ENCODE data around the genes ART3 and CCDC158.

DNA sequence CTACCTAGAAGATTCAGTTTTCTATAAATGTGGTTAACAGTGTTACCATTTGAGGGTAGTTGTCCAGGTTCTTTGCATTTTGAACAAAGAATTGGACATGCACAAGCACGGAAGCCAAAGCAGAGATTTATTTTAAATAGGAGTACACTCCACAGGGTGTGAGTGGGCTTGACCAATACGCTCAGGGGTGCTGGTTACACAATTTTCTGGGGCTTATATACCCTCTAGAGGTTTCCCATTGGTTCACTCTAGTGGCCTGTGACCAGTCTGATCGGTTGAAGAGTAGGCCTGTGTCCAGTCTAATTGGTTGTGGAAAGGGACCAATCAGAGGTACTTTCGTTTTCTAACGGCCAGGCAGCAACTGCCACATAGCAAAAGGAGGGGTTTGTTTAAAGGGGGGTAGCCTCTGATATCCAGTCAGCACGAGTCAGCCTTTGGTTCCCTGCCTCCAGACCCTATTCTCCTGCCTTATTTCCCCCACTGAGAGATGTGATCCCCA is 11.4 kb upstream of the AREG start:
- RRBS, result no CpG with 5 or more reads among the region's 6 CpGs

- RRBS, result no CpG with 5 or more reads among the region's 7 CpGs
These were observed 1.5 kb downstream of the AREG start for GRCh38 chr4:74446361-74446848.

DNA sequence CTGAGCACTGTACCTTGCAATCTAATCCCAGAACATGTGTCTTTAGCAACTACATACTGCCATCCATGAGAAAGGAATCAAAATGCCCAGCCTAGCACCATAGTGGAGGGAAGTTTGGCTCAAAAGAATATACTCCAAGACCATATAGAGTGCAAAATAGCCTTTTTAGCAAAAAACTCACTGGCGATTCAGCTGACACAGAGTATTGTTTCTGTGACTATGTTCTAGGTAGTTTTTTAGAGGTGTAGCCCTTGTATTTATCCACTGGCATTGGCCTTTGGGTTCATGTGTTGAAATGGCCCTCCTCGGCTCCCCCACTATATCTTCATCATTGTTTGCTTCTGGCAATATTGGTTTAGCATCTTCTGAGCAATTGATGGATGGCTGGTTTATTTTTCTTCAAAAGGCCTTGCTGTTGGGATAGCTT is 27.6 kb downstream of the AREG start:
- RRBS, result no CpG with 5 or more reads among the region's 2 CpGs

GRCh38 chr4:74531640-74532252 is 86.8 kb downstream of the AREG start:
- RRBS, result no CpG with 5 or more reads among the region's 6 CpGs

- RRBS, result 4% methylated on average over 6 of the region's 12 CpGs
These were observed 2.1 kb downstream of the PARM1 start for GRCh38 chr4:74935017-74935418.

DNA sequence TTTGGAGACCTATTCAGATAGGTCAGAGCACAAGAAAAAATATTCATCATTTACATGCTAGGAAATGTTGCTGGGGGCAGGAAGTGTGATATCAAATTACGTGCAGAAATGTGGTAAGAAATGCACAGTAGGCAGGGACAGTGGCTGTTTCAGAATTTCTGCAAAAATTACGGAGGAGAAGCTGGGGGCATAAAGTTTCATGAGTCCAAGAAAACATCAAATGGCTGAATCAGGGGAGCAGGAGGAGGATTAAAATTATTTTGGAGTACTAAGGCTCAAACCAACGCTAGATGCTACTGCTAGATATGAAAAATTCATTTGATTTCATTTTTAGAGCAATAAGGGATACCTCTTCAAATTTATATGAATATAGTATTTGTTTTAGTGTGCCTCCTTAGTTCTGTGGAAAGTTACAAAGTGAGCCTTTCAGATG is 8.3 kb downstream of the PARM1 start:
- RRBS, result no CpG with 5 or more reads among the region's 3 CpGs

DNA sequence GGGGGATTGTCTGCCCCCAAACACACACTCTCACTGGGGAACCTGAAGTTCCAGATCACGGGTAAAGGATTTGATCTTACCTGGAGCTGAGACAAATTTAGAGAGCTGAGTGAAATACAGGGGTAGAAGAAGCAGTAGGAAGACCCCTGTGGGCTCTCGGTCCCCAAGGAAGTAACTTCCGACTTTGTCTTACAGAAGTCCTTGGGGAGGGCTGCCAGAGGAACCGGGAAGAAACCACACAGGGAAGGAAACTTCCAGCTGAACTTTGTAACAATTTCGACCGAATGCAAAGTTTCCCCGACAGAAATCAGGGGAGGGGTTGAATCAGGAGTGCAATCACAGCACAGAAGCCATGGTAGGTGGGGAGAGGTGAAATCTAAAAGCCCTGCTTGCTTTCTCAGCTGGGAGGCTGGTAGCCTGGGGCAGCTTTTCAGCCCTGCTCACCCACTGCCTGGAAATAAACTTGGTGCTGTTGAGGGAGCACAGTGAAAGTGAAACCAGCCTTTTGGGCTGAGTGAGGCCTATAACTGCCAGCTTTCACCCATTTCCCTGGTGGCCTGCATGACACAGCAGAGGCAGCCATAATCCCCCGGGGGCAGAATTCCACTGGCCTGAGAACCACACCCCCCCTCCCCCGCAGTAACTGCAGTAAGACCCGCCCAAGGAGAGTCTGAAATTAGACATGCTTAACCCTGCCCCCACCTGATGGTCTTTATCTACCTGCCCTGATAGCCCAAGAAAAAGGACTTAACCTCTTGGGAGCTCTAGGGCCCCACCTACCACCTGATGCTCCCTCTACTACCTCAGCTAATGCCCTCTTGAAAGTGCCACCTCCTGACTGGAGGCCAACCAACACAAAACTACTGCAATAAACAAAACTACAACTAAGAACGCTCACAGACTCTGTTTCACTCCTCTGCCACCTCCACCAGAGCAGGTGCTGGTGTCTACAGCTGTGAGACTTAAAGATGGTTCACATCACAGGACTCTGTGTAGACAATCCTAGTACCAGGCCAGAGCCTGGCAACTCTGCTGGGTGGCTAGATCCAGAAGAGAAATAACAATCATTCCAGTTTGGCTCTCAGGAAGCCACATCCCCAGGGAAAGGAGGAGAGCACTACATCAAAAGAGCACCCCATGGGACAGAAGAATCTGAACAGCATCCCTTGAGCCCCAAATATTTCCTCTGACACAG is 248.2 kb downstream of the PARM1 start:
- RRBS, result no CpG with 5 or more reads among the region's 11 CpGs

- RRBS, result no CpG with 5 or more reads among the region's 8 CpGs
These were observed 19.7 kb upstream of the CDKL2 start for GRCh38 chr4:75650008-75650451.

- RRBS, result no CpG with 5 or more reads among the region's 6 CpGs
These were observed at the start of gene ART3 for GRCh38 chr4:76074094-76075020. TSS of gene ART3 (plus strand) at chr4:76074709.

GRCh38 chr4:76160672-76161320 is 12.6 kb upstream of the NUP54 start:
- RRBS, result no CpG with 5 or more reads among the region's 6 CpGs

GRCh38 chr4:76206488-76207034 is 7.1 kb downstream of the SCARB2 start:
- RRBS, result no CpG with 5 or more reads among the region's 4 CpGs

- RRBS, result no CpG with 5 or more reads among the region's 1 CpG
These were observed 15.7 kb upstream of the FAM47E start for GRCh38 chr4:76235930-76236098.

DNA sequence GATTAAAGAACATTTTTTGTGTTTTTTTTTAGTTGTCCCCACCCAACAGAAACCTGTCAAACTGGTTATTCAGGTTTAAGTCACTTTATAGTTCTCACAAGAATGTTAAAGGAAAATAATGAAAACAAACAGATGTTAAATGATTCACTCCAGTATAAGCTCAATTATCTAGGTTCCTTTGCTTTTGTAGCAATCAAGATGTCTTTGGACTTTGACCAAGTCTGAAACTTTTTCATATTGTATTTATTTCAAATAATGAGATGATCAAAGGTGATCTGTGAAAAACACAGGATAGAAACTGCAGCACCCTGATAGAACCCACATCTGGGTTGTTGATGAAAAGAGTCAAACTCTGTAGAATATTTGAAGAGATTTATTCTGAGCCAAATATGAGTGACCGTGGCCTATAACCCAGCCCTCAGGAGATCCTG is 15.4 kb upstream of the FAM47E start:
- RRBS, result no CpG with 5 or more reads among the region's 1 CpG

DNA sequence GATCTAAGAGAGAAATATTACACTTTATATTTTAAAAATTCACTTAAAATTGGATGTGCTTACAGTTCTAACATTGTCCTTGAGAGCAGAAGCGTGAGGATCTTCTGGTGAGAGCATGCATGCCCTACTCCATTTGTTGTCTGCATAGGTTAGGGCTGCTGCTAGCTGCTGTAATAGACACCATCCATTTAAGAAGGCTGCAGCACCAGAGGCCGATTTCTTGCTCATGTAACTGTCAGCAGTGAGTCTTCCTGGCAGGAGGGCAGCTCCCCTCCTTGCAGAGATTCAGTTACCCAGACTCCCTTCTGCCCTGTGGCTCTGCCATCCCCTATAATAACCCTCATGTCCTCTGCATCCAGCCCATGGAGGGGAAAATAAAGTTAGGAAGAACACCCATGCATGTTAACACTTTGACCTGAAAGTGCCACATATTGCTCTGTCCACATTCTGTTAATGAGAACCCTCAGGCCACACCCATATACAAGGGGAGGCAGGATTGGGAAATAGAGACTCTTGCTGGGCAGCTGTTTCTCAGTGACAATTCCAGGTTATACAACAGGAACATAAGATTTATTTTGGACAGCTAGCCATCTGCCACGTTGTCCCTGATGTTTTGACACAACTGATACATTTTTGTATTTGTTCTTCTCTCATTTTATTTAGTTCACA is 5.4 kb downstream of the STBD1 start:
- RRBS, result no CpG with 5 or more reads among the region's 3 CpGs

- RRBS, result 91% methylated on average over 27 of the region's 88 CpGs
These were observed at the start of gene CCDC158 for GRCh38 chr4:76420854-76422026. TSS of gene CCDC158 (minus strand) at chr4:76421141.

DNA sequence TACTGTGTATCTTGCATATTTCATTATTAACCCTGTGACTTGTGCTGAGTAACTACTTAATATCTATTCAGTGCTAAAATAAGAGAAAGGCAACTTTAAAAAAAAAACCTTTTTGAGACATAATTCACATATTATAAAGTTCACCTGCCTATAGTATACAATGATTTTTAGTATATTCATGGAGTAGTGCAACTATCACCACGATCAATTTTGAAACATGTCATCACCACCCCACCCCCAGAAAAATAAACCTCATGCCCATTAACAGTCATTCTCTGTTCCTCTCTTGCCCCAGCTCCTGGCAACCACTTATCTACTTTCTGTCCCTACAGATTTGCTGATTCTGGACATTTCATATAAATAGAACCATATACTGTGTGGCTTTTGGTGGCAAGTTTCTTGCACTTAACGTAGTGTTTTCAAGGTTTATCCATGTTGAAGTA is 51.8 kb downstream of the SHROOM3 start:
- RRBS, result no CpG with 5 or more reads among the region's 2 CpGs

DNA sequence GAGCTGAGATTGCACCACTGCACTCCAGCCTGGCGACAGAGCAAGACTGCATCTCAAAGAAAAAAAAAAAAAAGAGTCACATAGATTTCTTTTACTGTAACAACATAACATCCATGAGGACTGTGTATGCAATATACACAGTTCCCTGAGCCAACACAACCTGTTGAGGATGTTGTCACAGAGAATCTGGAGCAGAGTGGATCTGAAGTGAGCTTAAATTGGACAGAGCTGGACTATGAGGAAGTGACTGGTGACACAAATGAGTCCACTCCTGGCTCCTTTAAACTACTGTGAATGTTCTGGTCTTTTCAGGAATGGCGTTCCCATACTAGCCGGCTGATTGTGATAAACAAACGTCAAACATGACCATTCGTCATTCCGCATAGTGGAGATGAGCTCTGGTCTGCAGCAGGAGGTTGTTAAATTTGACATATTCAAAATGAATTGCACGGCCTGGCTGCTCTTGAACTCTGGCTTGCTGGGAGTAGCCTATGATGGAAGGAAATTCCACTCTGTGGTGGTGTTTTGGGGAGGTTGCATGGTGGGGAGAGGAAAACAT is 149.3 kb downstream of the SHROOM3 start:
- RRBS, result no CpG with 5 or more reads among the region's 7 CpGs

GRCh38 chr4:76585862-76586658 is 151.0 kb downstream of the SHROOM3 start:
- RRBS, result 2% methylated on average over 5 of the region's 37 CpGs

GRCh38 chr4:76631532-76632166 is 196.6 kb downstream of the SHROOM3 start:
- RRBS, result no CpG with 5 or more reads among the region's 5 CpGs

DNA sequence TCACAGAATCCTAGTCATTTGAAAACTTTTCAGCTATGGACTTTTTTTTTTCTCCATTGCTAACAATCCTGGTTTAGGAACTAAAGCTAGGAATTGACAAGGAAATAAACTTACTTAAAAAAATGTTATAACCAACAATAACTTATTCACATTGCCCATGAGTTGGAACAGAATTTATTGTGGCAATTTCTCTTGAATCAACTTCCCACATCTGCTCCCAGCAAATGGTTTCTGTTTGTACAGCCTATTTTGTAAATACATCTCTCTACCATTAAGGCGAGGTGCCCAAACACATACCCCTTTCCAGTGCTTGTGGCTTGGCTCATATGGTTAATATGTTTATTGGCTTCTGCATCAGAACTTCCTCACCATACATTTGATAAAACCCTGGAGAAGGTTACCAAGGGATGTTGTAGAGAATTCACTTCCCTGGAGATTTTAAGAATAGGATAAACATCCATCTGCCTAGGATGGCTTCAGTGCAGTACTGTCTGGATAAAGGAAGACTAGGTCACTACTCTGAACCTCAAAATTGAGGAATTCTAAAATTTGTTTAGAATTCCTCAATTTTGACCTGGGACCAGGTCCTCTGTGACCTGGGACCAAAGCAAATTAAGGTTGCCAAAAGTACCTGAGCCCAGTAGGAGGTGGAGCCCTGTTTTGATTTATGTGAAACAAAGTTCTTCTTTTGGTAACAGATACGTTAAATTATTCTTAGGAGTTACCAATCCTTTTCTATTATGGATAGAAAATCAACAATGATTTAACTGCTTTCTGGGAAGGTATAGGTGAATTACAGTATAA is 206.9 kb downstream of the SOWAHB start:
- RRBS, result no CpG with 5 or more reads among the region's 2 CpGs